H4 (cell line): ENCODE measurements around the gene HEBP2.

GRCh38 chr6:137827835-137828521 lies 39.1 kb upstream of the TNFAIP3 start:
- RAMPAGE, long total RNA = no peak

GRCh38 chr6:137868406-137868705 lies 1.3 kb downstream of the TNFAIP3 start:
- RAMPAGE, long total RNA = no peak

DNA sequence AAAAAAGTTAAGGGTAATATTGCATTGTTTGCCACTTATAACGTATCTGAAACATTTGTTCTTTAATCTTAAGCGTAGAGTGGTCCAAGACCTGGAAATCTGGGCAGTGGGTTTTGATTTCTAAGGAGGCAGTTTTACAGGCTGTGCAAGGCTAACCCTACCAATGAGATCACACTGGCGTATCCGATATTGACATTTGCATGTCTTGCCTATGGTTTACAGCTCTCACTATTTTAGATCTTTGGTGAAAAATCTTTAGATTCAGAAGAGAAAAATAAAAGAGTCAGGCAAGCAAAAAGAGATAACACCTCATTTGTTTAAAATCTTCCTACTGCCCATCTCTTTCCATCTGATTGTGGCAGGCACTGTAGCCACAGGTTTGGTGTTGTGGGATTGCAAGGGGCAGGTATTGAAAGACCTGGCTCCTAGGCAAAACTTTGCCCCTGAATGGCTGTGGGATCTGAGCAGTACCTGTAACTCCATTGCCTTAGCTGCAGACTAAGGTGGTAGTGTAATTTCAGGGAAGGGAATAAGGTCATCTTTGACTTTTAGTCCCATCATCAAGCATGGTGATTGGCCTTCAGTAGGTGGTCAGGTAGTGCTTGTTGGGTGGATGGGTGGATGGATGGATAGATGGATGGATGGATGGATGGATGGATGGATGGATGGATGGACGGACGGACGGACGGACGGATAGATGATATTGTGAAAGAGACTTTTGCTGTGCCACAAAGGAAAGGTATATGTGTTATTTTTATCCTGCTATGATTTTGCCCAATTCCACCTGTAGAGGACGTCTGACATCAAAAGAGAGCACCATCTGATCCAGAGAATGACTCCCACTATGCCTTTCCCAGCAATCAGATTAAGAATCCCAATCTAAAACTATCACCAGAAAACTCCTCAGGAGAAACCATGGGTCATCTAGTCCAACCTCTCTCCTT lies 1.9 kb downstream of the TNFAIP3 start:
- RAMPAGE, long total RNA = no peak

DNA sequence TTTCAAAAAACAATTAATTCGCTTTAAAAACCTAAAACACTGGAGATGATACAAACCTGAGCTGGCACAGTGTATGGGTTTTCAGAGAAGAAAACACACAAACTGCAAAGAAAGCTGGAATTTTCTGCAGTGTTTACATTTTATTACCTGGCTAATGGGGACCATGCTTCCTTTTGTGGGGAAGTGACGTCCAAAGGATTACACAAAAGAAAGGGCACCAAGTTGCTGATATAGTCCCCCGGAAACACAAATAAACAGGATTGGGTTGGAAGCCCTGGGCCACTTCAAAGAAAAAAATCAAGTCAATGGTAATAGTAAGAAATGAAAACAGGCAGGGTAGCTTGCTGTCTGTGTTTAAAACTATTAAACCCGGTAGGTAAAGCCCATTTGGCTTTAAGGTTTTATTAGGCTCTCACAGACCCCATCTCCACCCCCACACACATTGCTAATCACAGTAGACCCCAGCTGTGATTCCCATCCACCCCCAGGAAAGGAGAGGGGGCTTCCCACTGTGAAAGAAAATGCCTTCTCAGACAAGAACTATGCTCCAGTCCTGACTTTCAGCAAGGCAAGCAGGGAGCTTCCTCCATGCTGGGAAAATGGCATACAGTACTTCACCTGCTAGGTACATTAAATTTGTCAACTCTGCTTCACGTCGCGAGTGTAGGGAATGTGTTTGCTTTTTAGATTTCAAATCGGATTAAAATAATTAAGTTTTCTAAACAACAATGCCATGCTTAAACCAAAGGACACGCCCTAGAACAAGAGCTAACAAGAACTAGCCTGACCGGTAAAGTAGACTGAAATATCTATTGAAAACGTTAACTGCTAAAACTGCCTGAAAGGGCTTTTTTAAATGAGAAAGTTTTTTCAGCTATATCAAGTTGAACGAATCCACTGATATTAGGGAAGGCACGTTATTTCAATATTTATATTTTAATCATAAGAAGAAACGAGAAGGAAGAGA lies 1.1 kb downstream of the PERP start:
- RAMPAGE, long total RNA = no peak

DNA sequence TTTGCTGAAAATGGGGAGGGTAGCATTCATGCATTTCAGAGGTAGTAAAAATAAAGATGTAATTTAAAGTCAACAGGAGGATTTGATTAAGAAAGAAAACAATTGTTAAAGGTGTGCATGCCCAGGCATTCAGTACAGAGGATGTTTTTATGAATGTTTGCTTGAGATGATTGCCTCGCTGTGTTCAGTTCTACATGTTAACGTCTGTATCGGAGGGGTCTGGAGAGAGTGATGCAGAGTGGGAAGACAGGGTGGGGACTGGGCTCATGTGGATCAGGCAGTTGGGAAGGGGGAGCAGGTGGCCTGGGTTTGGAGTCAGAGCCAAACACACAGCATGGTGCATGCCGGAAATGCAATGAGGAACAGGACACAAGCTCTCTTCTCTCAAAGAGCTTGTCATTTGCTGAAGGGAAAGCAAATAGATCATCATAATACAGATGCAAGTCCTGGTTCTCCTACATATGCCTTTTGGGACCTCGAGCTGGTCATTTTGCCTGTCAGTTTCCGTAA lies 21.6 kb downstream of the ARFGEF3 start:
- RAMPAGE, long total RNA = no peak

DNA sequence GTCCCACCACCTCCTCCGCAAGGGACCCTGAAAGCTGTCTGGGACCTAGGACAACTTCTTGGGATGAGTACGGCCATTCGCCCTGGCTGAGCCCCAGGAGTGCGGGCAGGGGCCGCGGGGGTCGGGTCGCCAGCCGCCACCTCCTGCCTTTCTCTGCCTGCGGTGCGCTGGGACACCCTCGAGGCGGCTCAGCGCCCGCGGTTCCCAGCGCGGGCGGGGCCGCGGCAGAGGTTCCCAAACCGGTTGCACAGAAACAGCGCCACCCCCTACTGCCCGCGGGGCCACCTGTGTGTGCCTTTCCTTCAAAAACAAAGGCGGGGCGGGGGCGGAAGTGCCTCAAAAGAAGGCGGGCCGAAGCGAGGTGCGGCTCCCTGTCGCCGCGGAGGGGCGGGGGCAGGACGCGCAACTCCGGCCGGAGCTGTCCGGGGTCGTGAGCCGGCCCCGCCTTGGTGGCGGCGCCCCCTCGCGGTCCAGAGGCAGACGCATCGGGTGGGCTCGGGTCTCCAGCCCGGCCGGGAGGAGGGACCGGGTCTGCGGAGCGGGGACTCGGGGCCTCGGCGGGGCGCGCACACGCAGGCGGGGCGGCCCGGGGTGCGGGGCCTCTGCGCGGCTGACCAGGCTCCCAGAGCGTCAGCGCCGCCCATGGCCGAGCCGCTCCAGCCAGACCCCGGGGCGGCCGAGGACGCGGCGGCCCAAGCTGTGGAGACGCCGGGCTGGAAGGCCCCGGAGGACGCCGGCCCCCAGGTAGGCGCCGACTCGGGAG lies at the start of gene HEBP2:
Gene HEBP2, plus strand, starts transcription at position 370 of the 763 bp plus-strand sequence.
- RAMPAGE, long total RNA = no peak

DNA sequence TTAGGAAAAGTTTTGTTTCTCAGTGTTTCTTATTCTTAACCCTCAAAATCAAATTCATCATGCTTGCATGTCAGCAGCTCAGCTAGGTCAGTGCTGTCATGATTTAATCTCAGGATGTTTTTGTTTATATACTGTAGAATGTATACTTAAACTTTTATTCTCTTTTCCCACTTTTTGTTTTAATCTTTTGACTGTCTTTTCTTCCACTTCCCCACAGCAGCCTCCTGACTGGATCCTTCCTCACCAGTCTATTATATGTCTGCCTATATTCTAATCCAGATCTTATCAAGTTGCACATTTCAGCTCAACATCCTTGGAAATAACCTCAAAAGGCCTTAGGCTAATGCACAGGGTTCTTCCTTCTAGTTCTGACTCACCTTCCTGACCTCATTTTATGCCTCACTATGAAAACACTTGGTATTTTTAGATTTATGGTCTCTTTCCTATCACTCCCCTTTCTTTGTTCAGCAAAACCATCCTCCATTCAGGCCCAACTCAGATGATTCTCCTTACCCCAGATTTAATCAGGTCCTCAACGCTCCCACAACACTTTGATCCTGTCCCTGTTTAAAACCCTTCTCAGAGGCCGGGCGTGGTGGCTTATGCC lies 7.2 kb downstream of the HEBP2 start:
- RAMPAGE, long total RNA = no peak

GRCh38 chr6:138413453-138414544 lies 9.8 kb downstream of the HEBP2 start:
- RAMPAGE, long total RNA = no peak

DNA sequence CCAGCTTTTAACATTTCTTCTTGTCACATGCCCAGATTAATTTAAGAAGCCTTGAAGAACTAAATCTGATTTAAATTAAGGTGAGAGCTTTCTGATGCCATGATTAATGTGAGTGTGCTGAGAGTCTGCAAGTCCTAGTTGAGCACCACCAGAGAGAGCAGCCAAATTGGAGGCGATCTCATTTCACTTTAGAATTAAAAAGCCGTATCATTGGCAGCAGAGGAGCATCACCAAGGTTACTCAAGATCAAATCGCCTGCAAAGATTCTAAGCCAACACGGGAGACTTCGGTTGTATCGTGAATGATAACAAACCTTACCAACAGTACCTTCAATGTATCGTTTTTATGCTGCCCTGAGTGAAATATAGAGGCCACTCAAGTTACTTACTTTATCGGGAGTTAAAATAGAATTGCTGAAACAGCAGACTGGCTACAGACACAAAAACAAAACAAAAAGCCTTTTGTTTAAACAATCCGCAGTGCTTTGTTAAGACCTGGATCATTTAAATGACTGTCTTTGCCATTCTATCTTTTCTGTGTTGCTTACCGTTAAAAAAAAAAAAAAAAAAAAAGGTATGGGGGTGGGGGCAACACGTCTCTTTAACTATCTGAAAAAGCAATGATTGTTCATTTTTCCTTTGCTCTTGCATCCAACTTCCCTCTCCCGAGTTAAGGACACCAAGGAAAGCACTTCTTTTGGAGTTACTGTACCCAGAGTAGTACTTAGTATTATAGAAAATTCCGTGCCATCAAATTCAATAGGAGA lies 14.2 kb downstream of the NHSL1 start:
- RAMPAGE, long total RNA = no peak

DNA sequence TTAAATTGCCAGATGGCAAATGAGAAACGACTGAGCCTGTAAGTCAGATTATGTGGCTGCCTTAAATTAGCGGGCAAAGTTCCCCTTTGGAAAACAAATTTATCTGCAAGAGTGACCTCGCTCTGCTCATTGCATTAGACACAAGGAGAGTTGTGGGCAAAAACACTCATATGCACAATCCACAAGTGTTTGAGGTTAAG lies 1.5 kb upstream of the NHSL1 start:
- RAMPAGE, long total RNA = no peak

DNA sequence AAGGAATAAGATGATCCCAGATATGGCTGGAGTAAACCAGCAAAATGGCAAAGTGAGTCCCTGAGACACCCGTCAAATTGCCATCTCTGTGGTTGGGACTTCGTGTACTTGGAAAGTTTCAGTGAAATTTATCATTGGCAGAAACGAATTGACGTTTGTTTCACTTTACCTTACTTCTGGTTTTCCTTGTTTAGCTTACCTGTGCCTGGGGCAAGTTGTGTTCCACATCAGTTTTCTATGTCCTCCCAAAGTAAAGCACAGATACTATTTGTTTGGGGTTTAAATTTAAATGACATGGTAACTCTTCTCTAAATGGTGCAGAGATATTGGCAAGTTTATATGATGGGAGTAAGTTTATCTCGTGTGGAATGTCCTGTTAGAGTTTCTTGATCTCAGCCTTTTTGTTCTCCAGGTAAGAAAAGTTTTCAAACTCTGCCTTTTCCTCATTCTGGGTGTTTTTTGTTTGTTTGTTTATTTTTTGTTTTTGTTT lies 56.7 kb downstream of the ECT2L start:
- RAMPAGE, long total RNA = no peak

GRCh38 chr6:138914894-138915386 lies 73.1 kb downstream of the REPS1 start:
- RAMPAGE, long total RNA = no peak

DNA sequence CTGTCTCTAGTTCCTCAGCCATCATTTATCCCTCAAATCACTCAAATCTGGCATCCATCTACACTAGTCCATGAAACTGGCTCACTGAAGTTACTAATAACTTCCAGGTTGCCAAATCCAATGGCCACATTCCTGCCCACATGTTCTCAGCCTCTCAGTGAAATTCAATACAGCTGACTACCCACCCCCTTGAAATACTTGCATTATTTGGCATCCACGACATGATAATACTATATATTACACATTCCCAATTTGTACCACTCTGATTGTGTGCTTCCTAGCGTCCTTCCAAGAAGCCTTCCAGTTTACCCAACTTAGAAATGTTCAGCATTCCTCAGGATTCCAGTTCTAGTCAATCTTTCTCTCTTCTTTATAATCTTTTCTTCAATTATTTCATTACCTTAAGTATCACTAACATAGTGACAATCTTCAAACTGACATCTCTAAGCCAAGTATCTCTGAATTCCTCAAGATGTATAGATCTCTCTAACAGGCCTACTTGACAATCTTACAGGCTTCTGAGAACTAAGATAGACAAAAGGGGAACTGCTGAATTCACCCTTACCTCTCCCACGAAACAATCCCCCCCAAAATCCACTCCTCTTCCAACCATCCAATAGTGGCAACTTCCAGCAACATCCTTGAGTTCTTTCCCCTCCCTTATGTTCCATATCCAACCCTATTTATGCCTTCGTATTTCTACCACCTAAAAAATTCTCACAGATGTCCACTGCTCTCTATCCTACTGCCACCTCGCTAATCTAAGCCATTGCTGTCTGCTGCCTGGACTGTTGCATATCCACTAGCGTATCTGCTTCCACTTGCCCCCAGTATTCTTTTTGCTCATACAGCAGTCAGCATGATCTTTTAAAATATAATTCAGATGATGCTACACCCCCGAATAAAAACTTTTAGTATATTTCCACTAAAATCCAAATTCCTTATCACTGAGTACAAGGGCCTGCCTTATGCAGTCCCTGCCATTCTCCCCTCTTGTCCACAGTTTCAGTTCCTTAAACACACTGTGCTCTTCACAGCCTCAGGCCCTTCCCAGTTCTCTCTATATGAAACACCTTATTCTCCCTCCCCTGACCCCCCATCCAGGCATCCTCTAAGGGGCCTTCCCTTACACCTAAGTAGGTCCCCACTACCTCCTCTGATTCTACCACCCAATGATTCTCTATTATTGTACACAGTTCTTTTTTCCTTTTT lies 8.2 kb downstream of the REPS1 start:
- RAMPAGE, long total RNA = no peak

DNA sequence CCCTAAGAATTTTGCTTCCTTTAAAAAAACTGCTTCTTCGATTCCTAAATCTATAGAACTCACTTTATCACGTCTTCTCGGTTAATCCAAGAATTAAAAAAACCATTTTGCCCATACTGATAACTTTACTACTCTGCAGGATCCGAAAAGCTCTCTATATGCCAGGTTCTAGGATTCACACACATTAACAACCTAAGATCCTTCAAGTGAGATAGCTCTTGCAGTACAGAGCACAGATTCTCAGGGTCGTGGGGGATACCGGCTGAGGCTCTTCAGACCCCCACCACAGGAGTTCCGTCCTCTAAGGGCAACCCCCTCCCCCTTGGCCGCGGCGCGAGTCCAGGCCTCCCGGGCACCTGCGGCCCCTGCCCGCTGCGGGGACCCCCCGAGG lies 1.0 kb downstream of the REPS1 start:
- RAMPAGE, long total RNA = no peak

GRCh38 chr6:139027604-139028268 lies 809 bp upstream of the ABRACL start:
- RAMPAGE, long total RNA = no peak

- RAMPAGE, long total RNA = no peak
Measured at GRCh38 chr6:139157000-139157637, 22.2 kb downstream of the HECA start.

- RAMPAGE, long total RNA = no peak
Measured at GRCh38 chr6:139157638-139158122, 22.8 kb downstream of the HECA start.

DNA sequence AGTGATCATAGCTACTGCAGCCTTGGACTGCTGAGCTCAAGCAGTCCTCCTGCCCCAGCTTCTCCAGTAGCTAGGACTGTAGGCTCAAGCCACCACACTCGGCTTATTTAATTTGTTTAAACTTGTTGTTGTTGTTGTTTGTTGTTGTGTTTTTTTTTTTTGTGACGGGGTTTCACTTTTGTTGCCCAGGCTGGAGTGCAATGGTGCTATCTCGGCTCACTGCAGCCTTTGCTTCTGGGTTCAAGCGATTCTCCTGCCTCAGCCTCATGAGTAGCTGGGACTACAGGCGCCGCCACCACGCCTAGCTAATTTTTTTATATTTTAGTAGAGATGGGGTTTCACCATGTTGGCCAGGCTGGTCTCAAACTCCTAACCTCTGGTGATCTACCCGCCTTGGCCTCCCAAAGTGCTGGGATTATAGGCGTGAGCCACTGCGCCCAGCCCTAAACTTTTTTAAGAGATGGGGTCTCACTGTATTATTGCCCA lies 36.9 kb downstream of the HECA start:
- RAMPAGE, long total RNA = no peak

DNA sequence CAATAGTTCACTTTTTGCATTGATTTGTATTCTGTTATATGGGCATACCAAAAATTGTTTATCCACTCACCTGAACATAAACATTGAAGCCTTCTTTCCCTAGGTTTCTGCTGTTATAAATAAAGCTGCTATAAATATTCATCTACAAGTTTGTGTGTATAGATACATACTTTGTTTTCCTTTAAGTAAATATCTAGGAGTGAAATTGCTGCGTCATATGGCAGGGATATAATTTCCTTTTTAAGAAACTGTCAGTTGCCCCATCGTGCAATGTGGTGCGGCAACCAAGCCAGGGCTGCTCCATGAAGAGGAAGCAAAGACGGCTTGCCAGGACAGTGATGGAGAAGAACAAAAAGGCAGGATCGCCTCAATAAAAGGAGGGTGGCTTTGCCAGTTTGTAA lies 36.7 kb downstream of the CITED2 start:
- RAMPAGE, long total RNA = no peak

DNA sequence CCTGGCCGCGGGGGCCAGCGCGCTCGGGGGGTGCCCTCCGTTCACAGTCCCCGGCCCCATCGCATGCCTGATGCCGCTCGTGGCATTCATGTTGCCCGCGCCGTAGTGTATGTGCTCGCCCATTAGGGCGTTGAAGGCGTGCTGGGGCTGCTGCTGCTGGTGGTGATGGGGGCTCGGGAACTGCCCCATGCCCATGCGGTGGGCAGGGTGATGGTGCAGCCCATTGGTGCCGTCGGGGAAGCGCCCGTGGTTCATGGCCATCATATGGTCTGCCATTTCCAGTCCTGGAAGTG lies 833 bp downstream of the CITED2 start:
- RAMPAGE, long total RNA = no peak